ENCODE measurements around a stretch of chr2.

GRCh38 chr2:202036541-202037682 lies 3.3 kb downstream of the FZD7 start:
- PRO-cap: bidirectional peak, plus-strand start at chr2:202036689, minus-strand start at chr2:202036770
- RRBS, 2 experiments: under 1 to 49% methylated on average over 6 of the region's 24 CpGs

DNA sequence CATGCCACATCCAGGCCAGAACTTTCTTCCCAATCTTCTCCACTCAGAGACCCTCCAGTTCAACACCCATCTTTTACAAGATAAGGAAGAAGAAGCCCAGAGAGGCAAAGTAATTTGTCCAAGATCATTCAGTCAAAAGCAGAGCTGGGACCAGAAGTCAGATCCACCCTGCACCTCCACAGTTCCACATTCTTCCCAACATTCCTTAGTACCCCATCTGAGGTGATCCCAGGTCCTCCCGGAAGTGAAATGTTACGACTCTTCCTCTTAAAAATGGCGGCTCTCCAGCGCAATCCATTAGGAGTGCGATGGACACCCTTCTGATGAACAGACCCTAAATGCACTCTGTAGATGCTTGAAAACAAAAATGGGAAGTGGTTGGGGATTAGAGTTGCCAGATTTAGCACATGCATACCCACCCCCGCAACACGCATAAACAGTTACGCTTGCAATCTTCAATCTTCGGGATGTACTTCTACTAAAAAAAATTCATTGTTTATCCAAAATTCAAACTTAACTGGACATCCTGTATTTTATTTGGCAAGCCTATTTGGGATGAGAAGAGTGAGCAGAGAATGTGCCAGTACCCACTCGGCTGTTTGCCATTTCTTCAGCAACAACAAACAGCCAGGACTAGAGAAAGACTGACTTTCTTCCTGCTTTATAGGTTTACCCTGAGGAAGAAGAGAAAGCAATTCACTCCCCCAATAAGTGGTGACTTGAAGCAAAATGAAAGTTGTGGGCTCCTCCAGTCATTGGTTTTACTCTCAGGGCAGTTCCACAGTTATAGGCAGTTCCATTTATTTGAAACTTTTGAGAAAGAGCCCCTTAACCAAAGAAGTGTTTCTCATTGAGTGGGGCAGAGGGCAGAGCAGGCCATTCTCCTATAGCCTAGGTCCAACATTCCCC lies 18.4 kb downstream of the KIAA2012 start:
- PRO-cap: no peak
- RRBS, 2 experiments: no CpG with 5 or more reads among the region's 10 CpGs

DNA sequence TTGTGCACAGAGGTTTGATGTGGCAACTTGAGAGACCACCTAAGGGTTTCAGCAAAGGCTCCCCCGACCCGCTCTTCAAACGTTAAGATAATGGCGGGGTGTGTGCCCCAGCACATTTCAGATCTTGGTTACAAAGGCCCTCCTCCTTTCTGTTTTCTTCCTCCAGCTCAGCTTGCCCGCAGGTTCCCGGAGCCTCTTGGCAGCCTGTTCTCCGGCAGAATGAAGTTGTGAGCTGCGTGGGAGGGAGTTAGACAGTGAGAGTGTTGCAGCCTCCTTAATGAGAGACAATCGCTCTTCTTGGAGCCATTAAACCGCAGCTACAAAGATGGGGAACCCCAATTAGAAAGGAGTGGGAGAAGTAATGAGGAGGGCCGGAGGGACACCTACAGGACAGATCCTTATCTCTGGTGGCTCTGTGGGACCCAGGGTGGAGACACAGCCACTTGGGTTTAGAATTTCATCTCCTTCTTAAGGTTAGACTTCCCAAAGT lies 76.3 kb downstream of the KIAA2012 start:
- PRO-cap: bidirectional peak, plus-strand start at position 233 of the sequence, minus-strand start at position 221 of the sequence
- RRBS, 2 experiments: no CpG with 5 or more reads among the region's 11 CpGs

- PRO-cap: no peak
- RRBS, 2 experiments: no CpG with 5 or more reads among the region's 5 CpGs
Observed at GRCh38 chr2:202377779-202378144, 1.6 kb downstream of the BMPR2 start.

DNA sequence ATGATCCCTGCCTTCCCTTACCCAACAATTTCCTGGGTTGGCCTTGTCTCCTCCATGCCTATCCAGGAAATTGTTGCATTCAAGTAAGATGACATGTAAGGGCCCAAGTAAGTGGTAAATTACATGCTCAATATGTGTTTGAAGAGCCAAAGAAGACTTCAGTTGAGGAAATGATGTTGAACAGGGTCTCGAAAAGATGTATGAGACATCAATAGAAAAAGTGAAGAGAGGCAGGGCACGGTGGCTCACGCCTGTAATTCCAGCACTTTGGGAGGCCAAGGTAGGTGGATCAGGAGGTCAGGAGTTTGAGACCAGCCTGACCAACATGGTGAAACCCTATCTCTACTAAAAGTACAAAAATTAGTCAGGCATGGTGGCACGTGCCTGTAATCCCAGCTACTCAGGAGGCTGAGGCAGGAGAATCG lies 65.1 kb upstream of the FAM117B start:
- PRO-cap: no peak
- RRBS, 2 experiments: no CpG with 5 or more reads among the region's 5 CpGs

- PRO-cap: no peak
- RRBS, 2 experiments: no CpG with 5 or more reads among the region's 2 CpGs
Observed at GRCh38 chr2:202609669-202610200, 25.0 kb upstream of the FAM117B start.

- PRO-cap: no peak
- RRBS, 2 experiments: no CpG with 5 or more reads among the region's 2 CpGs
Observed at GRCh38 chr2:202639269-202639687, 4.5 kb downstream of the FAM117B start.

DNA sequence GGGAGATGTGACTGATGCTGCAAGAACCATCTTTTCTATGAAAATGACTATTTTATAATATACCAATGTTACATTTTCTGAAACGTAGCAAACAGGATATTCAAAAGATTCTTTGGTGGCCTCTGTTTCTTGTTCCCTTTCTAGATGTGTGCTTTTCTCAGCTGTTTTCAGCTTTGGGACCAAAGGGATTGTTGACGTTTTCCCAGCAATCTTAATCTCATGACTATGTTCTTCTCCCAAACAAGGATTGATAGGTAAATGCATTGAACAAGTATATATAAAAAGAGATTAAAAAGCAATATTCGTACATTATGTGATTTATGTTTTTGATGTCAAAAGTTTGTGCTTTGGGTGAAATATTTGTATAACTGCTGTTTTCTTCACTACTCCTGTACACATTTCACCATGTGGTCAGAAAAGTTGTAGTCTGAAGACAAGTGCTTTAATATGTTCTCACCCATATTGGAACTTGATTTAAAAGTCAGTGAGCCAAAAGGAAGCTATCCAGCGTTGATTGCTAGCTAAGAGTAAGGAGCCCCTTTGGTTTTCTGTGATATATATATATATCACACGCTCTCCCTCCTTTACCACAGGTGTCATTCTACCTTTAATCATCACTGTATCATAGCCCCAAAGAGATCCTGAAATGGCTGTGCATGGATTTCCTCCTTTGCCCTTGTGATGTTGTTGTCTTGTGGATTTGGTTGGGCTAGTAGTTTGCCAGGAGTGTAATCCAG lies 105.3 kb downstream of the ICA1L start:
- PRO-cap: no peak
- RRBS, 2 experiments: no CpG with 5 or more reads among the region's 5 CpGs

DNA sequence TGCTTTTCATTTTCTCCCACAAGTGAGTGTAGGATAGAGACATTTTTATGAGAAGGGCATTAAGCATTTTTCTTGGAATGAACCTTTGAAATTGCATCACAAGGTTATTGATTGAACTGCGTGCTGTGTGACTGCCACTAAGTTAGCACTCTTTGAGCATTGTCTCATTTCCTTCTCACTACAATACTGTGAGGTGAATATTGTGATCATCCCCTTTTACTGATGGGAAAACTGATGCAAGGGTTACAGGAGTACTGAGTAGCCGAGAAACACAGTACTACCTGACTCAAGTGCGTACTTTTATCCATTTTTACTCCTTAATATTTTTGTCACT lies 2.0 kb downstream of the NBEAL1 start:
- PRO-cap: no peak
- RRBS, 2 experiments: no CpG with 5 or more reads among the region's 3 CpGs

- PRO-cap: no peak
- RRBS, 2 experiments: no CpG with 5 or more reads among the region's 1 CpG
Observed at GRCh38 chr2:203022440-203023229, 8.0 kb downstream of the NBEAL1 start.

GRCh38 chr2:203190431-203190949 lies 48.3 kb upstream of the CYP20A1 start:
- PRO-cap: no peak
- RRBS, 2 experiments: no CpG with 5 or more reads among the region's 17 CpGs

GRCh38 chr2:203489514-203490263 lies 45.4 kb downstream of the RAPH1 start:
- PRO-cap: no peak
- RRBS, 2 experiments: no CpG with 5 or more reads among the region's 9 CpGs

DNA sequence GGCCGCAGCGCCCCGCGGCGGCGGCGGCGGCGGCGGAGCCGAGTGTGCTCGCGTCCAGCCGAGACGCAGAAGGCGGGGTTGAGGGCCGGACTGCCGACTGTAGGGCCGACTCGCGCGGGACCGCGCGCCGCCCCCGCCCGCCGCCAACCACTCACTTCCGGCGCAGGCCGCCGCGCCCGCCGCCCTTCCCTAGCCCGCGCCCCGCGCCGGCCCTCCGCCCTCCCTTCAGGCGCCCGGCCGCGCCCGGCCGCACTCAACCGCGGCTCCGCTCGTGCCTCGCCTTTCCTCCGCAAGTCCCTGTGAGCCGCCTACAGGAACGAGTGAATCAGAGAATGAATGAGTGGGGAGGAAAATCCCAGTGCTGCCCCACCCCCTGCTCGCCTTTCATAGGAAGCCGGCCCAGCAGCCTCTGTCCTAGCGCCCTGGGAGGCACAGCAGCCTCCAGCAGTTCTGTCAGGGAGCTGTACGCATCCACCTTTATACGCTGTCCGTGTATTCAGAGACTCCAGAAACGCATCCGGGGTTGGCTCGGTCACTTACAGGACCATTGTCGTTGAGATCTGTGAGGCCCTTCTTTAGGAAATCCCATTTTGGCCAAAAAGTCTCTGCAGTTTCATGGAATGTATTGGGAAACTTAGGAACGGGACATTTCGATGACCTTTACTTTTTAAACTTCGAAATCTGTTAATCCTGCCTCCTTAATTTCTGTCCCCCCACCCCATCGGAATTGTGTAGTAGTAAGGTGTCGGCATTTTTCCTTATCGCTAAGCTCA lies 415 bp upstream of the RAPH1 start:
- PRO-cap: bidirectional peak, plus-strand start at position 154 of the sequence, minus-strand start outside the sequence; bidirectional peak, plus-strand start at position 508 of the sequence, minus-strand start at position 452 of the sequence
- RRBS, 2 experiments: under 1 to 1% methylated on average over 23 of the region's 72 CpGs

DNA sequence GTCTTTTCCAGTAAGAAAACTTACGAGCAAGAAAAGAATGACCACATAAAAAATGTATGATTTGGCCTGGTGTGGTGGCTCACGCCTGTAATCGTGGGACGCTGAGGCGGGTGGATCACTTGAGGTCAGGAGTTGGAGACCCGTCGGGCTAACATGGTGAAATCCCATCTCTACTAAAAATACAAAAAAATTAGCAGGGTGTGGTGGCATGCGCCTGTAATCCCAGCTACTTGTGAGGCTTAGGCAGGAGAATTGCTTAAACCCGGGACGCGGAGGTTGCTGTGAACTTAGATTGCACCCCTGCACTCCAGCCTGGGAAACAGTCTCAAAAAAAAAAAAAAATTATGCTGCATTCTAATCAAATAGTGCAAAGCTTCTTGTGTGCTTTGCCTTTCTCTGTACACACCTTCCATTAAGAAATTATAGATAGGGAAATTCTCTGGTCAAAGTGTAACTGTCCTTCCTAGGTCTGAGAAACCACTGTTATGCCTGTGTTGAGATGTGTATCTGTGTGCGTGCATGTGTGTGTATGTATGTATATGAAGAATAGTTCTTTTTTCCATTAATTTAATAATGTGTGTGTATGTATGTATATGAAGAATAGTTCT lies 2.4 kb downstream of the CD28 start:
- PRO-cap: no peak
- RRBS, 2 experiments: no CpG with 5 or more reads among the region's 12 CpGs

DNA sequence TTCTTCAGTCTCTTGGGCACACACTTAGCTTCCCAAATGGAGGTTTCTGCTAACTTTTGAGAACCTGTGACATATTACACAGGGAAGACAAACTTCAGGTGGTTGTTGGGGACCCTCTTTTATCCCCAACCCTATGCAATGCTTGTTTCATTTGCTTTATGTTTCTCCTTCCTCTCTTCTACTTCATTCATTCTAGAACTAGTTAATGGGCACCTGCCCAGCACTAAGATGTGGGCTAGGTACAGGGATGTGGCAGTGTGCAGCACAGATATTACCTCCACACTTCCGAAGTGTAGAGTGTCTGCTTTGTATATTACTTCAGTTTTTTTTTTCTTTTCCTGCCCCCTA lies 35.1 kb downstream of the CD28 start:
- PRO-cap: no peak
- RRBS, 2 experiments: no CpG with 5 or more reads among the region's 1 CpG

DNA sequence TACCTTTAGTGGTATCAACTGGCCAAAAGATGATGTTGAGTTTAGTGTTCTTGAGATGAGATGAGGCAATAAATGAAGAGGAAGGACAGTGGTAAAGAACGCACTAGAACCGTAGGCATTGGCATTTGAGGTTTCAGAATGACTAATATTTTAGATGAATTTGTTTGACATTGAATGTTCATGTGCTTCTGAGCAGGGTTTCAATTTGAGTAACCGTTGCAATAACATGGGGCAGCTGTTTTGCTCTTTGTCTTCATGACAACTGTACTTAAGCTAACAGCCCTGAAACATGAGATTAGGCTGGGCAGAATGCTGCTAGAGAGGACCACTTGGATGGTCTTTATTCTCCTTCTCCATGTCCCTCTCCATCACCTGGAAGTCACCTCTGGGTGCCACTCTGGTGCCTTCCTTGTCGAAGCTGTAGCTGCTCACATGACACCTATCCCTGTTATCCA lies 4.0 kb downstream of the CTLA4 start:
- PRO-cap: no peak
- RRBS, 2 experiments: no CpG with 5 or more reads among the region's 4 CpGs

GRCh38 chr2:204545564-204546298 lies 456 bp downstream of the PARD3B start:
- PRO-cap: no peak
- RRBS, 2 experiments: 1 to 2% methylated on average over 38 to 40 of the region's 69 CpGs

- PRO-cap: no peak
- RRBS, 2 experiments: no CpG with 5 or more reads among the region's 3 CpGs
Observed at GRCh38 chr2:204695214-204695959, 150.1 kb downstream of the PARD3B start.

DNA sequence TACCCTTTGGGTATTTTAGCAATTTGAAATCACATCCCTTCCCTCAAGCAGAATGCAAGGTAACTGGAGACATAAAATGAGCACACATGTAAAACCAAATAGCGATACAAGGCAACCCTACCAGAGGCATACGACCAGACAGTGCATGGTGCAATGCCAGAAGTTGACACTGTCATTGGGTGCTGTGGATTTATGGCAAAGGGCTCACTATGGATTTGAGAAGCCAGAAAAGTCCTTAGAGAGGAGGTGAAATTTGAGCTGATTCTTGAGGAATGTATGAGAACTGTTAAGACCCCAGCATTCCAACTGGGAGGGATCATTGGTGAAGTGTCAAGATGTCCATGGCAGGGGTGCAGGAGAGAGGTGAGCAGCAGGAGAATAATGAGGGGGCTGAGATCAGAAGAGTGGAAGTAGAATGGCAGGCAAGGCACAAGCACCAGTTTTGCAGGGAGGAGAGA lies 342.4 kb downstream of the PARD3B start:
- PRO-cap: no peak
- RRBS, 2 experiments: no CpG with 5 or more reads among the region's 2 CpGs

DNA sequence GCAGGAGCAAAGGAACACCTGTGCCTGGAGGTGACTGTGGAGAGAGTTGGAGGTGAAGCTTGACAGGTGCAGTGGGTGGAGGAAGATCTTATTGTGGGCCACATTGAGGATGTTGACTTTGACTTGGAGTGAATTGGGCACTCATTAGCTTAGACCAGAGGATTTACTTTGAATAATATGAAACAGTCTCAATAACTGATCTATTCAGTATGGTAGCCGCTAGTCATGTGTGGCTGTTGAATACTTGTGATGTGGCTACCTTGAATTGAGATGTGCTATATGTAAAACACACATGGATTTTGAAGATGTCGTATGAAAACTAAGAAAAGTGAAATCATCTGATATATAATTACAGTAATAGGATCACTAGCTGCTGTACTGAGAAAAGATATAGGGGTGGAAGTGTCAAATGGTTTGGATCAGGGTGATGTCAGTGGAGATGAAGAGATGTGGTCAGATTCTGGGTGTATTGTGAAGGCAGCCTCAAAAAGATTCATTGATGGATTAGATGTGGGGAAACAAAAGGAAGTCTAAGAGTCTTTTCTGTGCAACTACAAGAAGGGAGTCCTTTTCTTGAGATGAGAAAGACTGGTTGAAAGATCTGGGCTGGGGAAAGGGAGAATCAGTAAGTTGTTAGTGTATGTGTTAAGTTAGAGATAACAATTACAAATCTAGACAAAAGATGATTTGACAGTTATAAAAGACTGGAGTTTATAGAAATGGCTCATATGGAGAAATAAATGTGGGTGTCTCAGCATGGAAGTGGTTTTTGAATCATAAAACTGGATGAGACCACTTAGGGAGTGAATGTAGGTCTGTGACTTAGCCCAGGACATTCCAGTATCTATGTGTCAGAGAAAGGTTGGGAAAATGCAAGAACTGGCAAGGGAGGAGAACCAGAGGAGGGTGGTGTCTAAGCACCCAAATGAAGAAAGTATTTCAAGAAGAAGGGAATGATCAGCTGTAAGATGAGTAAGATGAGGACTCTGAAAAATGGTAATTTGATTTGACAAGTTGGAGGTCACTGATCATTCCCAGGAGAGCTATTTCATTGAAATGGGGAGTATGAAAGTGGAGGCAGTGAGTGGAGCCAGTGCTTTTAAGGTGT lies 347.3 kb downstream of the PARD3B start:
- PRO-cap: no peak
- RRBS, 2 experiments: no CpG with 5 or more reads among the region's 2 CpGs

All from HEK293 (cell line).